OCI-LY7 (cell line): Measurements from ENCODE around the genes AJUBA and CIROP.

DNA sequence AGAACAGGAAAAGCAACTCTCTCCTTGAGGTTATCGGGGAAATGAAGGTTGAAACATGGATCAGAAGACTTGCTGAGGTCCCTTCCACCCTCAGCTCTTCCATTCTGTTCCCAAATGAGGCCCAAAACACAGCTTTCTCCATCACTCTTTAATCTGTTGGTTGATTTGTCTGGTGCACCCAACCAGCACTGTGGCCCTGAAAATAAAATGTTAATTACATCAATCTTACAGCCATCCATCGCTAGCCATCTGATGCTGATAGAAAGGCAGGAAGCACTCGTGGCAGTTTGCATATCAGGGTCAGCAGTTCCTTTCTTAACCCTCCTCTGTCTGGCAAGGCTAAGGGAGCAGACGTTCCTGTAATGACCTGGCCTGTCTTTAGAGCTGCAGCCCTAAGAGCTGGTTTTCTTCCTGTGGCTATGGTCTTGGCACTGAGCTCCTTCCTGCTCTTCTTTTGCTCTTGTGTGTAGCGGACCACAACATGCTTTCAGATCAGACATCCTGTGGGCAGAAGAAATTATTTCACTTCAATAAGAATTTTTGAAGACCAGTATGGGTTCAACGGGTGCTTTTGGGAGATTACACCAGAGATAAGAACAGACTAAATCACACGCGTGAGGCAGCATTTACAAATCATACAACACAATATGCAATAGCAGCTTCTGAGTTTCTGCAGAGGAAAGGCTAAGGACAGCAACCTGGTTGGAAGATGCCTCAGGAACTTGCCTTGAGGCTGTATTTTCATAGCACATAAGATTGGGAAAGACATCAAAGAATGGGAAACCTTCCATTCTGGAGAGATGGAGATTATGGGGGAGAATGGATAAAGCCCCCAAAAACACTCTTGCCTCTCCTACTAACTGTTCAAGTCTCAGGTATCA is 170.3 kb downstream of the DAD1 start:
- PRO-cap: no peak
- RAMPAGE, long total RNA: no peak

GRCh38 chr14:22433034-22433566 is 155.9 kb downstream of the DAD1 start:
- PRO-cap: bidirectional peak, plus-strand start at chr14:22433296, minus-strand start at chr14:22433348
- RAMPAGE, long total RNA: no peak

DNA sequence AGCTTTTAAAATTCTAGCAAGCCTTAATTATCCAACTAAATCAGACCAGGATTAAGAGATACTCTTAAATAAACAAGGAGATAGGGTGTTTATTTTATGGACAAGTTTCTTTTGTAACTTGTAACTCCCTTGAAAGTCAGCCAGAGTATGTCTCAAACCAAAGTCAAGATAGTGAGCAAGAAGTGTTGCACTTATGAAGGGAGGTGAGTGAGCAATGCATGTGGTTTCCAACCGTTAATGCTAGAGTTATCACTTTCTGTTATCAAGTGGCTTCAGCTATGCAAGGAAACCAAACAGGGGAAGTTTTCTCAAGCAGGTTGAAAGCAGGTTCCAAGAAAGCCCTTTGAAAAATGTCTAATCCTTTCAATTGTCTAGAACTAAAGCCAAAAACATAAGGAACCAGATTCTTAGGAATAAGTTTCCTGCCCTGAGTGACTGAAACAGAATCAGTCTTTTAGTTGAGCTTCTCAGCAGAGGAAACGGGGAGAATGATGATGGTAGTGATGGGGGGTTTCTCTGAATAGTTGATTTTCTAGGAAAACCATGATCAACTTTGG is 128.5 kb downstream of the DAD1 start:
- PRO-cap: no peak
- RAMPAGE, long total RNA: no peak

- PRO-cap: no peak
- RAMPAGE, long total RNA: no peak
Measured at GRCh38 chr14:22483947-22485039, 104.7 kb downstream of the DAD1 start.

DNA sequence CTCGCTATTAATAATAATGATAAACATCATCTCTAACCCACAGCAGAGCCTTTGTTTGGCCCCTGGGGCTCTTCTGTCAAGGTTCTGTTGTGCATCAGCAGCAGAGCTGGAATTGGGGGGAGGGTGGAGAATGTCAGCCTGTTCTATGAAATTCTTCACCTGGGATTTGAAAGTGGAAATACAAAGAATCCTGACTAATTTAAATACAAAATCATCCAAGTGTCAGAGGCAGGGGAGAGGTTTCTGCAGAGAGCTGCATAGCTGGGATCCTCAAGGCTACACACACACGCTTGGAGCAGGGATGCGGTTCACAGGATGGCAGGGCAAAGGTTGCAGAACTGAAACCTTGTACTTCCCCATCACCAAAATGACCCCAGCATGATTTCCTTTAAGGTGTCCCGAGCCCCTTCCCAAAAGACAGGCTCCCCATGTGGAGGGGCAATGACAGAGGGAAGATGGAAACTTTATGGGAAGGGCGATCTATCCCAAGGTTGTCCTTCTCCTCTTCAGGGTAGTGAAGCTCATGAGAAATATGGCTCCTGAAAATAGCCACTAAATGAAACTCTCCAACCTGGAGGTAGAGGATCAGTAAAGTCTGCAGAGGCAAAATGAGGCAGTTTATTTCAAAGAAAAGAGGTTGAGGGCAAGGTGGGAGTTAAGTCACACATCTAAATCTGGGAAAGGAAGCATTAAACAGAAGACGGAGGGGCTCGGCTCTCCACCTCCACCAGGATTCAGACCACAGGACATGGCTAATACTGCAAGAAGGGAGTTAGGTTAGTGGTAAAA is 71.6 kb downstream of the DAD1 start:
- PRO-cap: no peak
- RAMPAGE, long total RNA: no peak

DNA sequence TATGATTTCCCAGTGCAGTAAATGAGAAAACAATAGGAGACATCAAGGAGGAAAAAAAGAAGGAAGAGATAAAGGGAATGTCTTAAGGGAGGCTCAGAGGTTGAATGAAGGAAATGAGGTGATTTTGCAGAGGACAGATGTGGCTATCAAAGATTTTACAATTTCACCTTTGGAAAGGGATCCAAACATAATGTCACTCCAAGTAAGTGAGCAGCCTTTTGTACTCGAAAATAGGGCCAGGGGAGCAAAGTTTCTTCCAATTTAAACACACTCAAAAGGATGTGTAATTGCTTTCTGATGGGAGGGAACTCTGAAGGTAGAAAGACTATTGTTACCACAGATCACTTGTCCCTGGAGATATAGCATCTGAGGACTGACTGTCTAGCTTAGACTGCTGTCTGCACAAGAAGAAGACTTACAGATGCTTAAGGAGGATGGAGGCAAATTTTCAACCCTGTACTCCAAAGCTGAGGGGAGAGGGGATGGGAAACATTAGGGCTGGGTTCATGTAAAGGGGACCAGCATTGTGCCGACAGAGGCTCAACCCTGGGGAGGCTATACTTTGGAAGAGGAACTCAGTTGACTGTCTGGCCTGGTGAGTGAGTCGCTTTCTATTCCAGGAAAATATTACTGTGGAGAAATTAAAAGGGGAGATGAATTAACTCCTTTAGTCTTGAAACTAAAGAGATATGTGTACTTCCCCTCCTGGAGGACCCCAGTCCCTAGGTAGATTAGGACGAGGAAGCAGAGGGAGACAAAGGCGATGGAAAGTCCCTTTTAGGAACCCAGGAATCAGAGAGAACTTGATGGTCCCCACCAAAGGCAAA is 63.7 kb downstream of the DAD1 start:
- PRO-cap: no peak
- RAMPAGE, long total RNA: no peak

GRCh38 chr14:22536697-22537331 is 52.2 kb downstream of the DAD1 start:
- PRO-cap: no peak
- RAMPAGE, long total RNA: no peak

- PRO-cap: no peak
- RAMPAGE, long total RNA: no peak
Measured at GRCh38 chr14:22612638-22613469, 14.8 kb downstream of the ABHD4 start.

GRCh38 chr14:22817802-22818426 is 2.7 kb upstream of the SLC7A7 start:
- PRO-cap: no peak
- RAMPAGE, long total RNA: no peak

- PRO-cap: no peak
- RAMPAGE, long total RNA: no peak
Measured at GRCh38 chr14:22841361-22841697, 4.9 kb downstream of the MMP14 start.

- PRO-cap: bidirectional peak, plus-strand start at chr14:22871412, minus-strand start at chr14:22871327
- RAMPAGE, long total RNA: no peak
Measured at GRCh38 chr14:22871207-22871563, 355 bp upstream of the LRP10 start.

- PRO-cap: bidirectional peak, plus-strand start at chr14:22871784, minus-strand start at chr14:22871653
- RAMPAGE, long total RNA: no peak
Measured at GRCh38 chr14:22871564-22871736, 90 bp upstream of the LRP10 start.

DNA sequence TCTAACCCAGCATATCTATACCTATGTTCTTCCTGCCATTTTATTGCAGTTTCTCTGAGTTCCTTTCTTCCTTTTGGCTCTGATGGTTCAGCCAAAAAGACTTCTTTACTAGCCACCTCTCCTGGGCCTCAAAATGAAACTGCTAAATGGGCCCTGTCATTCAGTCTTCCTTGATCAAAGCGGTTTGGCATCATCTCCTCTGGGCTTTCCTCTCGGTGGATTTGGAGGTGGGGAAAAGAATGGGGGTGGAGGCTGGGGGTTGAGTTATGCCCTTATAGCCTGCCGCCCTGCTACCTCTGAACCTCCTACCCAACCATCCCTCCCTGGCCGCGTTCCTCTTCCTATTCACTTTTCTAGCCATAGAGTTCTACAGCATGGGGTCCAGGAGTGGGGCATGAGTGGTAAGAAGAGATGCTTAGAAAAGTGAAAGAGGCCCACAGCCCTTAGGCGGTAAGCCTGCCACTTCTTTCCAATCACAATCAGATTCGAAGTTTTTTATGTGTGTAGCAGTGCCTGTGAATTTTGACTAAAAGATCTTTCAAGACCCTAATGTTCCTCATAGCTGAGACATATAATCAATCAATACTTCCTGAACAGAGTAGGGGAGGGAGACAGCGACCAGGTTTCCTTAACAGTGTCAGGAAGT is 2.5 kb downstream of the AJUBA start:
- PRO-cap: no peak
- RAMPAGE, long total RNA: no peak

DNA sequence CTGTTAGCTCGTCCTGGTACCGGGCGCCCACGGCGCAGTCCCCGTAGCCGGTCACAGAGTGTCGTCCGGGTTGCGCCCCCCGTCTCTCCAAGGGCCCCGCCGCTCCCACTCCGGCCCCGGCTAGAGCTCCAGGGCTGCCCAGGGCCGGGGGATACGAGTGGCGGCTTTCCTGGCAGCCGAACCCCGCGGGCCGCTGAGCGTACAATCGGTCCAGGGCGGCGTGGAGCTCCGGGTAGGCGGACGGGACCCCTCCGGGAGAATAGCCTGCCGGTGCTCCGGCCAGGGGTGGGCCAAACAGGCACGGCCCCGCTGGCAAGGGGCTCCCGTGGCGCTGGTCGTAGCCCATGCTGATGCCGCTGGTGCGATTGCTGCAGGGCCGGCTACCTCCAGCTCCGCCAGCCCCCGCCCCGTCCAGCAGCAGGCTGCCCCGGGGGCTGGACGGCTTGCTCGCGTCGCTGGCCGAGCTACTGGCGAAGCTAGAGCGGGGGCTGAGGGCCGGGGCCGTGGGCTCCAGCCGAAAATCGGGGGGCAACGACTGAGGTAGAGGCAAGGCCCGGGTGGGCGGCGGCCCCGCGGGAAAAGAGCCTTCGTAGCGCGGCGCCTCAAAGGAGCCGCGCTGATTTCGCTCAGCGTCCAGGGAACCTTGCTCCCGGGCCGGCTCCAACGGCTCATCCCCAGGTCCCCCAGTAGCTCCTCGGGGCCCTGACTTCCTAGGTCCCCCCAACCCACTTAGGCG is 760 bp downstream of the AJUBA start:
- PRO-cap: no peak
- RAMPAGE, long total RNA: no peak

GRCh38 chr14:22982159-22983271 is at the start of gene AJUBA:
Gene AJUBA (minus strand): TSS chr14:22982551.
- PRO-cap: no peak
- RAMPAGE, long total RNA: no peak

DNA sequence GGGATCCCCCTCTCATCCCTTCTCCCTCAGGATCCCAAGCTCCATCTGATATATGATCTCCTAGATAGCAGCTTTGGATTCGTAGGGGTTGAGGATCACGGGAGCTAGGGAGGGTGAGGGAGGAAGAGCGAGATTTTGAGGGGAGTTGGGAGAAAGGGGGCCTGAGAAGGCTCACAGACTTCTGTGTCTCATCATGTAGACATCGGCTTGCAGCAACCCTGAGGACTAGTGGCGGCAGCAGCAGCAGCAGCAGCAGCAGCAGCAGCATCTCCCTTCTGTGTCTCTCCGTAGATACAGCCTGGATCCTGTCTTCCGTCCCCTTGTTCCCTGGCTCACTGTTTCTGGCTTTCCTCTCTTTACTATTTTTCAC is at the start of gene CIROP:
Gene CIROP, minus strand, starts transcription at position 337 of the 370 bp plus-strand sequence.
- PRO-cap: no peak
- RAMPAGE, long total RNA: no peak

- PRO-cap: no peak
- RAMPAGE, long total RNA: no peak
Measured at GRCh38 chr14:23275294-23275968, 10.5 kb downstream of the HOMEZ start.

DNA sequence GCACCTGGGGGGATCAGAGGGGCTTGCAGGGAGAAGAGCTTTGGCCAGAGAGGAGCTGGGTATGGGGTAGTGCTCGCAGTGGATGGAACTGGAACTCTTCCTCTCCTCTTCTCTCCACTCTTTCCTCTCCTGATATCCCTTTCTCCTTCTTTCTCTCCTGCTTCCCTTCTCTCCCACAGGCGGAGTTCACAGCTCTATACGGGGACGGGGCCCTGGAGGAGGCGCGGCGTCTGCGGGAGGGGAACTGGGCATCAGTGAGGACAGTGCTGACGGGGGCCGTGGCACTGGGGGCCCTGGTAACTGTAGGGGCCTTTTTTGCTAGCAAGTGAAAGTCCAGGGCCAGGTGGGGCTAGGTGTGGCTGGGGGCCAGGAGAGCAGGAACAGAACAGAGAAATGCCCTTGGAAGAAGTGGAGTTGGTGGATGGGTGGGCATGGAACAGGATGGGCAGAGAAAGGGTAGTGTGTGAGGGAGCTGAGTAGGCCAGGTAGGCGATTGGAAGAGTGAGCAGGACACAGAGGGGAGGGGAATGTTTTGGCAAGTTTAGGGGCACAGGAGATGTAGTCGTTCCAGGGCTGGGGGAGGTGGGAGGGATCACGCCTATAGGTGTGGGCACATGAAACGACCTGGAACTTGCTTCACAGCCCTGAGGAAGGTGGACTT is 2.1 kb downstream of the BCL2L2 start:
- PRO-cap: no peak
- RAMPAGE, long total RNA: no peak

- PRO-cap: bidirectional peak, plus-strand start at chr14:23320996, minus-strand start at chr14:23320933; bidirectional peak, plus-strand start at chr14:23321080, minus-strand start at chr14:23321083; bidirectional peak, plus-strand start at chr14:23321457, minus-strand start at chr14:23321199
- RAMPAGE, long total RNA: no peak
Measured at GRCh38 chr14:23320122-23321375, 708 bp upstream of the PABPN1 start.

DNA sequence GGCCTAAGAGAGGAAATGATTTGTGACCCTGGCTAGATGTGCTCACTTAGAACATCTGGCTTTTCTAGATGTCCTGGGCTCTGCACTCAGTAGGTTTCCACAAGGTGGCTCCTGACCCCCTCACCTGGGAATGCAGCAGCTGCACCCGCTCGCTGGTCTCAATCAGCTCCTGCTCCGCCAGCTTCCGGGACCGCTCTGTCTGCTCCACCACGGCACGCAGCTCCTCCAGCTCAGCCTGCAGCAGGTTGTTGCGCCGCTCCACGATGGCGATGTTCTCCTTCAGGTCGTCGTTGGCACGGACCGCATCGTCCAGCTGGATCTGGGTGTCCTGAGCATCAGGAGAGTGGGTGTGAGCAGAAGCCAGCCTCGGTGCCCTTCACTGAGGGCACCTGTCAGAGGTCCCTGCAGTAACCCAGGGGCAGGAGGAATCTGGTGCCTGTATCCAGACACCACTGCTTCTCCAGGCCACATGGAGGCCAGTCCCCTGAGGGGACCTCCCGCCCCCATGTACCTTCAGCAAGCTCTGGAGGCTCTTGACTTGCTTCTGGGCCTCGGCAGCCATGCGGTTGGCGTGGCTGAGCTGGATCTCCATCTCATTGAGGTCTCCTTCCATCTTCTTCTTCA is 9.1 kb downstream of the CMTM5 start:
- PRO-cap: no peak
- RAMPAGE, long total RNA: no peak